Fibroblast of villous mesenchyme (primary cell): ENCODE measurements around a stretch of chr1.

- CAGE, long polyA plus RNA: no peak
Measured at GRCh38 chr1:31625366-31626071, 8.0 kb downstream of the HCRTR1 start.

DNA sequence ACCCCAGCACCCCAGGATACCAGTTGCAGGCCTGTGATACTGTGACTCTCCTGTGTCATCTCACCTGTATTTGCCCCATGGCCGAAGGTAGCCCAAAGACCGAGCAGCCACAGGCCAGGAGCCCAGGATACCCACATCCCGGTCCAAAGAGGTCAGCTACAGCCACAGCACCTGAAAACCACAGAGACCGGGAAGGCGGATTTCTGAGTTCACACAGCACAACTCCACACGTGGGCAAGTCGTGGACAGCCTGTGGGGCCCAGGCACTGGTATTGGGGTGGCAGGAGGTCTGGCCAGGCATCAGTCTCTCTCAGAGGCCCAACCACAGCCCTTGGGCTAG lies 1.8 kb downstream of the COL16A1 start:
- CAGE, long polyA plus RNA: no peak

DNA sequence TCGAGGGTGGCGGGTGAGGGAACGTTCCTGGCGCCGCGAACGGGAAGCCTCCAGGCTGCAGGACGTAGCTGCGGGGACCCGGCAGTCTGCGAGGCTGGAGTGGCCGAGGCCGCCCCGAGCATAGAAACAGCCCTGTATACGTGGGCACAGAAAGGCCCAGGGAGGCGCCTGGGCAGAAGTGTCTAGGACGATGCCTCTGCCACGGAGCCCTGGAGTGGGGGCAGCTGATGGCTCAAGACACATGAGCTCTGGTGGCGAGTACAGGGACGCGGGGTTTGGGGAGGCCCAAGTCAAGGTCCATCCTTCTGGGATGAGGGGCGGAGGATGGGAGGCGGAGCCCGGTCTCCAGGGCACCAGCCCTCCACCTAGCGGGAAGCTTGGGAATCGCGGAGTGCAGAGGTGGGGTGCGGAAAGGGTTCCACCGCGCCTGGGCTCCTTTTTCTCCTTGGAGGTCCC lies 11.7 kb upstream of the COL16A1 start:
- CAGE, long polyA plus RNA: no peak

DNA sequence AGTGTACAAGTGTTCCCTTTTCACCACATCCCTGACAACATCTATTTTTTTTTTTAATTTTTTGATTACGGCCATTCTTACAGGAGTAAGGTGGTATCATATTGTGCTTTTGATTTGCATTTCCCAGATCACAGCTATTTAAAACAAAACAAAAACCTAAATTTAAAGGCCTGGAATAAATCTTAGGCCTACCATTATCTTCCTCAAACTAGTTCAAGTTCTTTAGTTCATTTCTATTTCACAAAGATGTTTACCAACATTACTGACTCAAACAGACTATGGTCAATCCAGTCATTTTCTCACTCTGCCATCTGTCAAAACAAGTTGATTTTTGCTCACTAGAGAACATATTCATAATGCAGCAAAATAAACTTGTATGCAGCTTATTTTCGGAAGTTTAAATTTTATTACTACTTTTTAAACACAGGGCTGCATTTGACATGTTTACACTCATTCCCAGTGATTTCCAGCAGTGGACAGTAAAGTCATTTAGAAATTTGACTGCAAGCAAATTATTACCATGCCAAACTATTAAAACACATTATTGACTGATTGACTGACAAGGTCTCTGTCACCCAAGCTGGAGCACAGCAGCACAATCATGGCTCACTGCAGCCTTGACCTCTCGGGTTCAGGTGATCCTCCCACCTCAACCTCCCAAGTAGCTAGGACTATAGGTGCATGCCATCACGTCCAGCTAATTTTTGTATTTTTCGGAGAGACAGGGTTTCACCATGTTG lies 24.5 kb downstream of the PTP4A2 start:
- CAGE, long polyA plus RNA: no peak

DNA sequence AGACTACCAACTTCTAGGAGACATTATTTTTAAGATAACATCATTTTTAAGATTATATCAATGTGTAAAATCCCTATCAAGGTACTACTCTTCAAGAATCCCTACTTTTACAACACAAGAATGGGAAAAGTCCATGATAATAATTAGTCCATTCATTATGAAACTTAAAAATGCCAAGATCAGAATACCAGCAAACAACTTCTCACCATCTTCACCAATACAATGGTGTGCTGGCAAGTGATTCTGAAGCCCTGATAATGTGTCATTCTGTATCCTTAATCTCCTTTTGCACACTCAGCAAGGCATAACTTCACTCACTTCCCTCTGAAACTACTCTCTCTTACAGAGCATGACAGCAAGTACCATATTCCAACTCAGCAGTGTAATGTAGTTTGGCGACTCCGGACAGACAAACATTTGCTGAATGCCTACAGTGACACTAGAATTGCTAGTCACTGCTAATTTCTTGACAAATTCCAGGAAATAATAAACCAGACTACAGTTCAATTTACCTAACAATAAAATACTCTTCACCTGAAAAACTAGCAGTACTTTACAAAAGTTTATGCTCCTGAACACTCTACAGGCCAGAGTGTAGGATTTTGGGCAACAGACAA lies 1.6 kb downstream of the PTP4A2 start:
- CAGE, long polyA plus RNA: no peak

DNA sequence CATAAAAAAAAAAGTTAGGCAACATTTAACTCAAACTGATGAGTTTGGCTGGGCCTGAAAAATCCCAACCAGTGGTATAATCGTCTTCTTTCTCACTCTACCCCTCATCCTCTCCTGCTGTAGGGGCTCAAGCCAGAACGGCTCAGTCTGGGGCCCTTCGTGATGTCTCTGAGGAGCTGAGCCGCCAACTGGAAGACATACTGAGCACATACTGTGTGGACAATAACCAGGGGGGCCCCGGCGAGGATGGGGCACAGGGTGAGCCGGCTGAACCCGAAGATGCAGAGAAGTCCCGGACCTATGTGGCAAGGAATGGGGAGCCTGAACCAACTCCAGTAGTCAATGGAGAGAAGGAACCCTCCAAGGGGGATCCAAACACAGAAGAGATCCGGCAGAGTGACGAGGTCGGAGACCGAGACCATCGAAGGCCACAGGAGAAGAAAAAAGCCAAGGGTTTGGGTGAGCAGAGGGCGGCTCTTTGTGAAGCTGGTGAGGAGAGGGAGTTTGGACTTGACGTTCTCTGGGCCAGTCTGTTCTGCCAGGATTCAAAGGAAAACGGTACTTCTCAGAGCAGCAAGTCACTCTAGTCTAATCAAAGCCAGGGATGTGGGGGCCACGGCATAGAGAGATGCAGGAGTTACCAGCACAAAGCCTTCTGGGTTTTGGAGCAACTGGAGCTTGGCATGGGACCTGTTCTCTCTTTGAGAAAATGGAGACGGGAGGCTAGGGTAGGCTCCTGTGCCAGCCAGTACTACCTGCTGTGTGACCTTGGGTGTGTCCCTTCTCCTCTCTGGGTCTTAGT lies 1.8 kb downstream of the TXLNA start:
- CAGE, long polyA plus RNA: no peak

GRCh38 chr1:32195583-32196877 lies 4.4 kb upstream of the CCDC28B start:
- CAGE, long polyA plus RNA: no peak

GRCh38 chr1:32241083-32241911 lies 5.7 kb upstream of the FAM167B start:
- CAGE, long polyA plus RNA: no peak

DNA sequence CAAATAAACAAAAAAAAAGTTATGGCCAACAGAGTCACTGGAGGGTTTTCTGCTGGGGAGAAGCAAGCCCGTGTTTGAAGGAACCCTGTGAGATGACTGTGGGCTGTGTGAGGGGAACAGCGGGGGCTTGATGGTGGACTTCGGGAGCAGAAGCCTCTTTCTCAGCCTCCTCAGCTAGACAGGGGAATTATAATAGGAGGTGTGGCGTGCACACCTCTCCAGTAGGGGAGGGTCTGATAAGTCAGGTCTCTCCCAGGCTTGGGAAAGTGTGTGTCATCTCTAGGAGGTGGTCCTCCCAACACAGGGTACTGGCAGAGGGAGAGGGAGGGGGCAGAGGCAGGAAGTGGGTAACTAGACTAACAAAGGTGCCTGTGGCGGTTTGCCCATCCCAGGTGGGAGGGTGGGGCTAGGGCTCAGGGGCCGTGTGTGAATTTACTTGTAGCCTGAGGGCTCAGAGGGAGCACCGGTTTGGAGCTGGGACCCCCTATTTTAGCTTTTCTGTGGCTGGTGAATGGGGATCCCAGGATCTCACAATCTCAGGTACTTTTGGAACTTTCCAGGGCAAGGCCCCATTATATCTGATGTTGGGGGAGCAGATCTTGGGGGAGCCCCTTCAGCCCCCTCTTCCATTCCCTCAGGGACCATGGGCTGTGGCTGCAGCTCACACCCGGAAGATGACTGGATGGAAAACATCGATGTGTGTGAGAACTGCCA lies 18.0 kb upstream of the HDAC1 start:
- CAGE, long polyA plus RNA: no peak

DNA sequence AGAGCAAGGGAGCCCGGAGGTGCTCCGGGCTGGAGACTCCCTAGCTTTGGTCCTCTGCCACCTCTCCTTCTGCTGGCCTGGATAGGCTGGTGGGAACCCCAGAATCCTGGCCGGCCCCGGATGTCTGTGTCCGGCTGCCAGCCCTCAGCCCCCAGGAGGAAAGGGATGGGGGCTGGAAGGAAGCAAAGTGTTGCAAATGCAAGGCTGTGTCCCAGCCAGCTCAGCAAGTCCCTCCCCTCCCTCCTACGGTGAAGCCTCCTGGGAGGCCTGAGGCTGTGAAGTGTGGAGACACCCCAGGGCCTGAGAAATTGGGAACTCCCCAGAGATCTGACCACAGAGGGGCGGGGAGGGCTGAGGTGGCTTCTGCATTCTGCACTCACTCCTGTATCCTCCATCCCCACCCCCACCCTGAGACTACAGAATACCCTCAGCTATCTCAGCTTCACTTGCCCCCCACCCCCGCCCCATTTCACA lies 1.2 kb upstream of the MARCKSL1 start:
- CAGE, long polyA plus RNA: no peak

DNA sequence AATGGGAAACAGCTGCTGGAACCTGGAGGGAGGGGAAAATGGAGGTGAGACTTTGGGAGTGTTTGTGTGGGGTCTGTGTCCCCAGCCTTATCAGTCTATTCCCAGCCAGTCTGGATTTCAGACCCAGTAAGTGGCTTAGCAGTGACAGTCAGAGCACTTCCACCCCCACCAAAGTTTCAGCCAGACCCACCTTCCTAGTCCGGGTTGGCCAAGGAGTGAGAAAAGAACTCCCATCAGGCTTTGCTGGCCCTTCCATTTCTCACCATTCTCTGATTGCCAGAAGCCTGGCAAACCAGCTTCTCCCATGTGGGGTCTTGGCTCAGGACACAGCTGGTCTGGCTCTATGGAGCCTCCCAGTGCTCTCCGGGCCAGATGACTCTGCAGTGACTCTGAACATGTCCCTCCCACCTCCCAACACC lies 15.9 kb downstream of the TSSK3 start:
- CAGE, long polyA plus RNA: no peak

- CAGE, long polyA plus RNA: no peak
Measured at GRCh38 chr1:32378878-32379741, 15.1 kb downstream of the BSDC1 start.

- CAGE, long polyA plus RNA: no peak
Measured at GRCh38 chr1:32627628-32627981, 22.7 kb downstream of the ZBTB8OS start.

DNA sequence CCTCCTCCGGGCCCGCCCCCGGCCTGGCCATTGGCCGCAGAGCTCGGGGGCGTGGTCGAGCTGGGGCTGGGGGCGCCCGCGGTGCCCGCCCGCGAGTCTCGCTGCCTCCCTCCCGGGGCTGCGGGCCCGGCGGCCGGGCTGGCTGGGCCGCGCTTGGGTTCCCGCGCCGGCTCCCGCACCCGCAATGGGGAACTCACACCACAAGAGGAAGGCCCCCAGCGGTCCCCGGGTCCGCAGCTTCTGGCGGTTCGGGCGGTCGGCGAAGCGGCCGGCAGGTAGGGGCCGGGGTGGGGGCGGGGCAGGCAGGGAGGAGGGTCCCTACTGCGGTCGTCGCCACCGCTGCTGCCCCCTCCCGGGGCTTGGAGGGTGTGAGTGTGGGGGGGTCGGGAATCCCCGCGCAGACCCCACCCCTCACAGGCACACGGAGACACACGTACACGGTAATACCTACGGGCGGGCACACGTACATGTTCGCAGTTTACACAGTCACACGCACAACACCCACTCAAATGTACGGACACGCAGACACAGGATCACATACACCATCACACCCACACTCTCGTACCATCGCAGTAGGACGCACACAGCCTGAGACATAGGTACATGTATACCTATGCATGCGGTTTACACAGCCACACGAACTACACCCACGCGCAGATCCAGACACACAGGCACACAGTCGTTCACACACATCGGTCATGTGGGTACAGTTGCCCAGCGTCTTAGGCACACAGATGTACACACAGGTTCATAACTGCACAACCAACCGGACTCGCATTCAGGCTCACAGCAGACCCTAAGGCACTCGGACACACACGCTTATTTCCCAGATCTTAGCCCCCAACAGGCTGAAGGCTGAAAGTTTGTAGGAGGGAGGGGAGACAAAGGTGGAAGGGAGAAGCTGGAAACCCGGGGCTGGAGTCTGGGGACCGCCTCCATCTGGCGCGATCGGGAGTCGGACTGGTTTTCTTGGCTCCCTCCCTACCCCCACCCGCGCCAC lies 12.6 kb downstream of the KIAA1522 start:
- CAGE, long polyA plus RNA: no peak

- CAGE, long polyA plus RNA: no peak
Measured at GRCh38 chr1:32761907-32762266, 20.3 kb downstream of the KIAA1522 start.

DNA sequence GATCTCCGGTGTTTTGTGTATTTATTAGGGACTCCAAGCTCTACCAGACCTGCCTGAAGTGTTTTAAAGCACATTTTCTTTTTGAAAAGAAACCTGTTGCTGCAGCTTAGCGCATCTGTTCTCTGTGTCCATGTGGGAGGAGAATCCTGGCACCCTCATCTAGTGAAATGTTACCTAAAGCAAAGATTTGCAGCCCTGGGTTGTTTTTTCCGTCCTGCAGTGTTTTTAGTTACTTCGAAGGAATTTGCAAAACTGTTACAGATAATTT lies 978 bp downstream of the S100PBP start:
- CAGE, long polyA plus RNA: no peak

DNA sequence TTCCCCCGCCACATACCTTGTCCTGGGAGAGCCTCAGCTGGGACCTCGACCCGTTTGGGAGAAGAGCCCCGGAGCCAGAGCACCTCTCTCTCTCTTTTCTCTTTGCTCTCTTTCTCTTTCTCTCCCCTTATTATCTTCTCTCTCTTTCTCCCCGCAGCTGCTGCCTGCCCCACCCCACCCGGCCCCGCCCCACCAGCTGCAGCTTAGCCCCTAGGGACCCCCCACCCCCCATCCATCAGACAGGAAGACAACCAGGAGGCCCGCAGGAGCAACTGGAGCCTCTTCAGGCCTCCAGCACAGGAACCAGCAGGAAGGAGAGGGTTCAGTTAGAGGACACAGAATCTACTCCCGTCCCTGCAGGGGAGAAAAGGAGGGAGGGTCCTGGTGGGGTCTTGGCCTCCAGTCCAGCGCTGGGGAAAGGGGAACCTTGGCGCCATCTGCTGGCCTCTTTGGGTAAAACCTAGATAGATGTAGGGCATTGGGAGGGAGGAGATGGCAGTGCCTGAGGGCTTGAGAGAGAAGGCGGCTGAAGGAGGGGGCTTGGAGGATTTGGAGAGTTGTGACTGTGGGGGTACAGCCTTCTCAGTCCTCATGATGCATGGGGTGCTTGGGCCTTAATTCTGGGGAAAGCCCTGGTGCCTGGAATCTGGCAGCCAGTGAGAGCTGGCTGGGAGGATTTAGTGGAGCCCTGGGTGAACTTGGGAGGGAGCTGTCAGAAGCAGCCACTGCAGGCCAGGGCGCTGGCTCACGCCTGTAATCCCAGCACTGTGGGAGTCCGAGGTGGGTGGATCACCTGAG lies 1.9 kb upstream of the FNDC5 start:
- CAGE, long polyA plus RNA: no peak

GRCh38 chr1:32997094-32998424 lies 33.0 kb upstream of the RNF19B start:
- CAGE, long polyA plus RNA: no peak

DNA sequence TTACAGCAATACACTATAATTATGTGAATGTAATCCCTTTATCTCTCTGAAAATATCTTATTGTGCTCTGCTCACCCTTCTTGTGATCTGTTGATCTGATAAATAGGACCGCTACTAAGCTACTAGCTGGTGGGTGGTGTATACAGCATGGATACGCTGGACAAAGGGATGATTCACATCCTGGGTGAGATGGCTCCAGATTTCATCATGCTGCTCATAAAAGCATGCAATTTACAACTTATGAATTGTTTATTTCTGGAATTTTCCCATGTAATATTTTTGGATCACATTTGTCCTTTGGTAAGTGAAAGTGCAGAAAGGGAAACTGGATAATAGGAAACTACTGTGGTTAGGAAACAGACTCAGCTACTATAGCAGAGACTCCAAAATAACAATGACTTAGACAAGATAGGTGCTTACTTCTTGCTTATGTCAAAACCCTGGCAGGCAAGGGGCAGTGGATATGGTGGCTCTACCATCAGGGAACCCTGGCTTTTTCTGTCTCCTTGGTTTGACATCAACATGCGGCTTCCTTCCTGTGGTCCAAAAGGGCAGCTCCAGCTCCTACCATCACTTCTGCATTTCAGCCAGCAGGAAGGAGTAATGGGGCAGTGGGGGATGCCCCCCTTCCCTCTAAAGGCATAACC lies 13.6 kb upstream of the AK2 start:
- CAGE, long polyA plus RNA: no peak

- CAGE, long polyA plus RNA: no peak
Measured at GRCh38 chr1:33128132-33128930, 47.4 kb downstream of the AZIN2 start.